Mesenchymal stem cell of Wharton's jelly (primary cell): ENCODE data around the gene PPP3R1.

- CAGE, long polyA plus RNA = no peak
Observed at GRCh38 chr2:67895614-67895959, 167.2 kb downstream of the C1D start.

DNA sequence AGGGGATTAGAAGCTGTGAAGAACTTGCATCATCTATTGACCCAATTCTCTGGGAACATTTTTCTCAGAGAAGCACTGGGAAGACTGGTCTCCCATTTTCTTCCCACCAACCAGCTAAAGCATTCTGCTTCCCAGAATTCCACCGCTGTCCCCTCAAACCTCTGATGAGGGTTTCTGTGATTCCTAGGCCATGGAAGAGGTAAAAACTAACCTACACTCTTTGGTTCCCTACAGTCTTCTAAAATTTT, 7.5 kb downstream of the DNAAF10 start:
- CAGE, long polyA plus RNA = no peak

GRCh38 chr2:68150916-68151487, 6.3 kb downstream of the DNAAF10 start:
- CAGE, long polyA plus RNA = no peak

- CAGE, long polyA plus RNA = no peak
Observed at GRCh38 chr2:68201523-68202097, 43.9 kb downstream of the PNO1 start.

- CAGE, long polyA plus RNA = no peak
Observed at GRCh38 chr2:68252305-68252939, at the start of gene PPP3R1. PPP3R1 (minus strand) TSS chr2:68252532.

DNA sequence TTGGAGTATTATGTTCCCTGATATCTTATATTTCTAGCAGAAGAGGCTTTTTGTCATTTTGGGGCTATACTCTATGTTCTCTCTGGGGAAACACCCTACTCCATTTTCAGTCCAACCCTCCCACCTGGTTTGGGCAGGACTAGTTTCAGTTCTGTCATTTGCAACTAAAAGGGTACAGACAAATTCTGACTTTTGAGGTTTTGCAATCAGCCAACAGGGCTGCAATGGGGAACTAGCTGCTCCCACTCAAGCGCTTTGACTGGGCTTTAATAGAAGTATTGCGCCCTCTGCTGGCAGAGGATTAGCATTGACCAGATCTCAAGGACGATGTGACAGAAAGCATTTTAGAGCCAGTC, 25.5 kb downstream of the FBXO48 start:
- CAGE, long polyA plus RNA = no peak

DNA sequence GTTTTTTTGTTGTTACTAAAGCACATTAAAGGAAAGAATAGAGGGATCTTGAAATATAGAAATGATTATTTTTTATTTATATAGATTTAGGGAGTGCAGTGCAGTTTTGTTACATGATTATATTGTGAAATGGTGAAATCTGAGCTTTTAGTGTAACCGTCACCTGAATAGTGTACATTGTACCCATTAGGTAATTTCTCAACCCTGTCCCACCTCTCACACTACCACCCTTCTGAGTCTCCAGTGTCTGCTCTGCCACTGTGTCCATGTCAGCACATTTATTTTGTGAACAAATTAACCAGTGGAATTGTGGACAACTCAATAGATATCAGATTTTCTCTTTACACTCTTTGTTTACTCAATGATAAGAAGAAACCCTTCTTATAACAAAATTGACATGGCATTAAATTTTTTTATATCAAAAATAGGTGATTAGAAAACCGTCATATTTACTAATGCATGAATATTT, 24.2 kb downstream of the APLF start:
- CAGE, long polyA plus RNA = no peak

DNA sequence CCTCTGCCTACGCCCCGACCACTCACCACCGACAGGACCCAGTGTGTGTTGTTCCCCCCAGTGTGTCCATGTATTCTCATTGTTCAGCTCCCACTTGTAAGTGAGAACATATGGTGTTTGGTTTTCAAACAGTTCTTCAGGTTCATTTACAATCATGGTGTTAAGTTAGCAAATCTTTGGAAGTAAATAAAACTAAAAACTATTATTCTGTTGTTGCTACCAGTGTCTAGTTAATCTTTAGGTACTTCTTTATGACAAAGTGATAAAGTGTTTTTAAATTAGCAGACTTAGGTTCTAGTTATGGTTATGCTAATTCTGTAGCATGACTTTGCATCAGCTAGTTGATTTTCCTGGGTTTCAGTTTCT, 84.6 kb upstream of the PROKR1 start:
- CAGE, long polyA plus RNA = no peak

DNA sequence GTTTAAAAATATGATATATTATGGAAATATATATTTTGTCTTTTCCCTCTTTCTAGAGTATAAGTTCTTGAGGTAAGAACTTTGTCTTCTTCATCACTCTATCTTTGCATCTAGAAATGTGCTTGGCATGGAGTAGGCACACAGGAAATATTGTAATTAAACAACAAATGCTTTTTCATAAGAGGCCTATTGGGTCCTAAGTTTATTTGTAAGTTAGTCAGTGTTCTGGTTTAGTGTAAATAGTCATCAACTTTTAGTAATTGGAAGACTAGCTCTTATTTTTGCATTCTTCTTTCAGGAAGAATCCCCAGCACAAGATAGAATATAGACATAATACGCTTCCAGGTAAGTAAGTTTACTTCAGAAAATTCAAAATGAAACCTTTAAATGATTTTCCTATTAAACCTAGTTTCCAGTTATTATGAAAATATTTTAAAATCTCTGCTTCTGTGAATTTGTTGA, 76.3 kb upstream of the PROKR1 start:
- CAGE, long polyA plus RNA = no peak

GRCh38 chr2:68679239-68680410, 36.2 kb downstream of the PROKR1 start:
- CAGE, long polyA plus RNA = no peak

DNA sequence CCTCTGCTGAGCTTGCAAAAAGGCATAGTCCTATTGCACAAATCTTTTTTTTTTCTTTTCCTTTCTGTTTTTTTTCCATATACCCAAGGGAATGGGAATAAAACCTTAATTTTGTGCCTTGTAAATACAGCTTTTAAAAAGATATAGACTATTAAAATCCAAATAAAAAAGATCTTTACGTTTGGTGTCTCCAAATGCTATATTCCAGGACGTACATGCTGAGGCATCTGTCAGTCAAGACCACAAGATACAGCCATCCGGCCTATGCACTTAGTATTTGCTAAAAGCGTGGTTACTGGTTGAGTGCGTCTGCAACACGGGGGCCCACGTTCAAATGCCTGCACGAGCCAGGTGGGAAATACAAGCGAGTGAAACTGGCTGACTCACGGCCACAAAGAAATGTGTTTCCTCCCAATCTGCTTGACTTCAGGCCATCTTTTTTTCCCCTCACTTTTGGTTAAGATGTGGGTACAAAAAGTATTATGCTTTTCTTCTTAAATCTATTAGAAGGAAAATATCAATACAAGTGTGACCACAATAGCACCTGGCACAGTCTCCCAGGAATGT, 7.7 kb upstream of the ARHGAP25 start:
- CAGE, long polyA plus RNA = no peak

DNA sequence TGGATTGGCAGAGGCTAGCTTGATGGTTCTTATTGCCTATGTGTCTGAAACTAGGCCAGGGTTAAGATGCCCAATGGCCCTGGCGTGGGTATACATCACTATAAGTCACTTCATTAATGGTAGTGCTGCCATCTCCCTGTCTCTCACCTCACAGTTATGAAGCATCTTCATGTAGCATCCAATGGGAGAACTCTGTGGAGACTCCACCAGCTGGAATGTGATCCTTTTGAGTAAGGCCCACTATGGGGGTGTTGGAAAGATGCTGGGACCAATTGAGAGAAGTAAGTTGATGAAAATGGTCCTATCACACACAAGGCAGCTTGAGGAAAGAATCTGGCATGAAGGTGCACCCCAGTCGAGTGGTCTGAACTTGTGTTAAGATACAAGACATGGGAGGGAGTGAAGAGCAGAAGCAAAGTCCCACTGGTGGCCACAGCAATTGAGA, 4.7 kb downstream of the ARHGAP25 start:
- CAGE, long polyA plus RNA = no peak

DNA sequence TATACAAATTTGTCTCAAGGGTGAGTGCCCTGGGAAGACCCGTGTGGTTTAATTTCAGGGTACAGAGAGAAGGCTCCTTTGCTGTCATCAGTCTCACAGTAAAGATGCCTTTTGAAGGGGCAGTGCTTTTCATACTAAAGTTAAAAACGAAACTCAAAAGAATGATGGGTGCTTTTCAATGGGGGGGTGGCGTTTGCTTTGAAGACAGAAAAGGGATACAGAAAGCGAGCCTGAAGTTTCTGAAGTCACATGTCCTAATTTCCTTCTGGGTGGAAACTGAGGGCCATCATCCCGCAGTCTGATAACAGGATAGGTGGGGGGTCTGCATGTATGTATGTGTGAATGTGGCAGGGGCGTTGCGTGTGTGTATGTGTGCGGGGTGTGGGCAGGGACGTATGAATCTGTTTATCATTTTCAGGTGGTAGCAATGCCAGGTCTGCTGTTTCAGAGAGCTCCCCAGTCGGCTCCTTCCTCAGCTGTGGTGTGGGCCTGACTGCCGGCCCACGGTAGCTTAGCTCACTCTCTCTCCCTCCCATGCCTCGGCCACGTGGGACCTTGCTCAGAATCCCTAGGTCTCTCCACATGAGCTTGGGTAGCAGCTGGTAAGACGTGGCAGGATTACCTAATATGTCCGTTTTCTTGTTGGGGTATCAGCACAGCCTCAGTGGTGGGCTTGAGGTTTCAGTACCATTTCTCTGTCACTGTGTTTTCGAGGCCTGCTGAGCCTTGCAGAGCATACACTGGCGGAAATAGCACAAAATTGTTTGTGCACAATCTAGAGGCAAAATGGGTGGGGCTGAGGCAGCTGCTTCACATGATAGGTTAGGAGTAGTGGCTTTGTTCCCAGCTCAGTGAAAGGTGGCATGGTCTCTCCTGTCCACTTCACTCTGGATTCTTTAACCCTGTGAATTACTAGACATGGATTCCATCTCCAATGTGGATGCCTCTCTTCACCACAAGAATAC, 32.8 kb downstream of the ARHGAP25 start:
- CAGE, long polyA plus RNA = no peak

DNA sequence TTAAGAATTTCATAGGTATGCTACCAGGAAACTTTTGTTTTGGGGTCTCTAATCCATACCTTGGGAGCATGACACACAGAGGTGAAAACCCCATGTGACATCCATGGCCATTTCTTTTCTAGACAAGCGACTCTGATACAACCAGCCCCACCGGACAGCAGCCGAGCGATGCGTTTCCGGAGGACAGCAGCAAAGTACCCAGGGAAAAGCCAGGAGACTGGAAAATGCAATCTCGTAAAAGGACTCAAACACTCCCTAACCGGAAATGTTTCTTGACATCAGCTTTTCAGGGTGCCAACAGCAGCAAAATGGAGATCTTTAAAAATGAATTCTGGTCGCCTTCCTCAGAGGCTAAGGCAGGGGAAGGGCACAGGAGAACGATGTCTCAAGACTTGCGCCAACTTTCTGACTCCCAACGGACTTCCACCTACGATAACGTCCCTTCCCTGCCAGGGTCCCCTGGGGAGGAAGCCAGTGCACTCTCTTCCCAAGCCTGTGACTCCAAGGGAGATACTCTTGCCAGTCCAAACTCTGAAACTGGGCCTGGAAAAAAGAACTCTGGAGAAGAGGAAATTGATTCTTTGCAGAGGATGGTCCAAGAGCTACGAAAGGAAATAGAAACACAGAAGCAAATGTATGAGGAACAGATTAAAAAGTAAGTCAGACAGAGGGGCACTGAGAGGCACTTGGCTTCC, 48.8 kb downstream of the BMP10 start:
- CAGE, long polyA plus RNA = no peak

GRCh38 chr2:68988953-68989428, 14.6 kb downstream of the GKN1 start:
- CAGE, long polyA plus RNA = no peak

DNA sequence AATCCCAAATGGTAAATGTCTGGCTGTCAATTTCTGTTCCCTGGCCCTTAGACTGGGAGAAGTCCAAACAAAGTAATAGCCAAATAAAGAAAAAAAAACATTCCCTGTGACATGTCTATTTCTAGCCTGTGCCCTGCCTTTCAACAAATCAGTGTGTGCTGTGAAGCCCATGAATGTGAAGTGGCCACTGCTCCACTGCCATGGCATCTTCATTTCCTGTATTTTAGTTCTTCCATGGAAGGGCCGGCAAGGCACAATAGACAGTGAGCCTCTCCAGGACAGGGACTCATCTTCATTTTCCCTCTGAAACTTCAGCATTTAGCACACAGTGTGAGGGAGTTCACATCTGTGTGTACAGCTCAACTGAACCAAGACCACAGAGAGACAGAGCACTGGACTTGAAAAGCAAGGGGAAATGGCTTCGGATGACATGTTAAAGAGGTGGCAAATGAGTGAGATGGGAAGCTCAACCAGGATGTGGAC, 140.0 kb downstream of the ANTXR1 start:
- CAGE, long polyA plus RNA = no peak

- CAGE, long polyA plus RNA = no peak
Observed at GRCh38 chr2:69341929-69342422, 45.1 kb downstream of the GFPT1 start.

- CAGE, long polyA plus RNA = no peak
Observed at GRCh38 chr2:69439286-69439679, 2.0 kb upstream of the NFU1 start.

- CAGE, long polyA plus RNA = no peak
Observed at GRCh38 chr2:69499884-69500386, 62.7 kb upstream of the NFU1 start.

DNA sequence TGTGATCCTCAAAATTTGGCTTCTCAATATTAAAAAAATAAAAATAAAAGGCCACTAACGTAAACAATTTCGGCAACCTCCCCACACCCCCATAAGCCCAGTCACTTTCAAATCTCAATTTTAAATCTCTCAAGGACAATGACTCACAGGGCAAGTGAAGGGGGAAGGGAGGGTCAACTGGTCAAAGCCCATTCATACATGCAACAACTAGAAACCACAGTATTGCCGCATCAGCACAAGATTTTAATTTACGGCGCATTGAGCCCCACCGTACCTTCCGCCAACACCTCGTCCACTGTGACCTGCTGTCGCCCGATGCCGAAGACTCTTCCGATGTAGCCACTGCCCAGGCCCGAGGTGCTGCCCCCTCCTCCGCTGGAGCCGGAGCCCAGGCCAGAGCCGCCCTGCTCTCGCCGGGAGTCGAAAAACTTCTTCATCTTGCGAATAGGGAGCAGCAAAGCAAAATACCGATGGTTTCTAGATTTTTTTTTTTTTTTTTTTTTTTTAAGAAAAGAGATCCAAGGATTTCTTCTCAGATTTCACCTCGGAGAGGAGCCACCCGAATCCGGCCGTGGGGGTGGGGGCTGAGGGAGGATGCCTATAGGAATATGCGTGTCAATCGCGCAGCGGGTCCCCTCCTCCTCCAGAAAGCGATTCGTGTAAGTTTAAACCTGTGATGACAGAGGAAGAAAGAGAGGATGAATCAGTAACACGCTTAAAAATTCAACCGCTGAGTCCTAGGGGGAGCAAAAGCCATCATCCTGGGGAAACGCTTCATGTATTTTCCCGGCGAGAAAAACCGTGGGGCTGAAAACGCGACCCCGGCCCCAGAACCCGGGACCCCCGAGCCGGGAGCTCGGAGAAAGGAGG, 700 bp downstream of the AAK1 start:
- CAGE, long polyA plus RNA = no peak